GM23248 (cell line): ENCODE measurements around the genes CRHR1, WNT3 and GOSR2.

- RAMPAGE, long total RNA: no peak
Measured at GRCh38 chr17:45273365-45274389, 11.8 kb upstream of the SPATA32 start.

DNA sequence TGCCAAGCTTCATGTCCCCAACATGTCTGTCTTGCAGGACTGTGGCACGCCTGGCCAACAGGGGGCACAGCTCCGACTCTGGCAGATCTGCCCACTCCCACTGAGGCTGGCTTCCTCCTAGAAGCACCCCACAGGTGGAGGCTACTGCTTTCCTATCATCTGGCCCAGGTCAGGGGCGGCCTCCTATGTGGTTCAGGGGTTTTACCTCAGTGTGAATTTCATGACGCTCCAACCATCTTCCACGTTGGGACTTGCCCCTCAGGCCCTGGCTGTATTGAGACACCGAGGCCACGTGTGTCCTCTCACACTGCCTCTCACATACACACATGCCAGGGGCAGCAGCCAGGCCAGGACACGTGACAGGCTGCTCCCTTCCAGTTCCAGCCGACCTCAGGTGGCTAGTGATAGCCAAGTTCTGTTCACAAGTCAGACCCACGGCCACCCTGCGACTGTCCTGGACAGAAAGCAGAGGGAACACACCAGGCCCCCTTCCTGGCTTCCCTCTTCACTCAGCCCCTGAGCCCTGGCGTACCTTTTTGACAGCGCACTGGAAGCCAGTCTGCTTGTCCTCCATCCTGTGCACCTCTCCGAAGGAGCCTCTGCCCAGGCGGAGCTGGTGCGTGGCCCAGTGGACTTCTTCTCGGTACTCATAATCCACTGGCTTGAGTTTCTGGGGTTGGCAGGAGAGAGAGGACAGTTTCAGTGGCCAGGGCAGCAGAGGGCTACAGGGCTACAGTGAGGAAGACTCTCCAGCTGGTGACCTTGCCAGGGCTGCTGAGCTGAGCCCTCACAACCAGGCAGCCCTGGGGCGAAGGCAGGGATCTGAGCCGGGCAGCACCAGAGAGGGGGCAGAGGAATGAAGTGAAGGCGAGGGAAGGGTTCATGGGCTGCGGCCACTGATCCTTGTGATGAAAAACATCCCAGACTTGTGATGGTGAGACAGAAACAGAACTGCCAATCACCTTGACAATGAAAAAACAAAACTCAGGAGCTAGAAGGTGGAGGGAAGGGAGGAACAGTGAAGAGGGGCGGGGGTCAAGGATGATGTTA lies 22.7 kb upstream of the SPATA32 start:
- RAMPAGE, long total RNA: no peak

- RAMPAGE, long total RNA: no peak
Measured at GRCh38 chr17:45291189-45291709, 25.6 kb downstream of the MAP3K14 start.

- RAMPAGE, long total RNA: no peak
Measured at GRCh38 chr17:45313946-45314719, 2.7 kb downstream of the MAP3K14 start.

- RAMPAGE, long total RNA: no peak
Measured at GRCh38 chr17:45408570-45409428, 23.9 kb downstream of the ARHGAP27 start.

DNA sequence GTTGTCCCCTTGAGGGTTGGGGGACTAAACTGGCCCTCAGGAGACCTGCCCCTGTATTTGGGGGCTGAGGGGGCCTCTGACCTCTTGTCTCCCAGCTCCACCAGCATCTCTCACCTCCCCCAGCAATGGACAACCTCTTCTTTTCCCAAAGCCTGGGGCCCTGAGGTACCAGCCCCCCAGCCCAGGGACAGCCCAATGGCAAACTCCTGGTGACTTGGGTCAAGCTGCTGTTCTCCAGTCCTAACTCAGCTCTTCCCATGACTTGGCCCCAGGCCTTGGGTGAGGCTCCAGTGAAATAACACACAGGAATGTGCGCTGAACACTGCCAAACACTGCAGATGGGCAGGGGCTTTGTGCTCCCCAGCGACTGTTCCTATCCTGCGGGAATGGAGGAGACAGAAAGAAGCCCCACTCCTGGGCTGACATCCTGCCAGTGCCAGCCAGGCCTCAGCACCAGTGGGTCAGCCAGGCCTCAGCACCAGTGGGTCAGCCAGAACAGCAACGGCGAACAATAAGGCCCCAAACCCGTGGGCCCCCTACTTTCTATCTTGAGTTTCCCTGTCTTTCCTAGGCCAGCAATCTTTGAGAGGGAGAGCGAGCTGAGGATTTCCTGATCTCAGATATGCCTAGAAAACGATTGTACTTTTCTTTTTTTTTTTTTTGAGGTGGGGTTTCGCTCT lies 14.6 kb upstream of the ARHGAP27 start:
- RAMPAGE, long total RNA: no peak

DNA sequence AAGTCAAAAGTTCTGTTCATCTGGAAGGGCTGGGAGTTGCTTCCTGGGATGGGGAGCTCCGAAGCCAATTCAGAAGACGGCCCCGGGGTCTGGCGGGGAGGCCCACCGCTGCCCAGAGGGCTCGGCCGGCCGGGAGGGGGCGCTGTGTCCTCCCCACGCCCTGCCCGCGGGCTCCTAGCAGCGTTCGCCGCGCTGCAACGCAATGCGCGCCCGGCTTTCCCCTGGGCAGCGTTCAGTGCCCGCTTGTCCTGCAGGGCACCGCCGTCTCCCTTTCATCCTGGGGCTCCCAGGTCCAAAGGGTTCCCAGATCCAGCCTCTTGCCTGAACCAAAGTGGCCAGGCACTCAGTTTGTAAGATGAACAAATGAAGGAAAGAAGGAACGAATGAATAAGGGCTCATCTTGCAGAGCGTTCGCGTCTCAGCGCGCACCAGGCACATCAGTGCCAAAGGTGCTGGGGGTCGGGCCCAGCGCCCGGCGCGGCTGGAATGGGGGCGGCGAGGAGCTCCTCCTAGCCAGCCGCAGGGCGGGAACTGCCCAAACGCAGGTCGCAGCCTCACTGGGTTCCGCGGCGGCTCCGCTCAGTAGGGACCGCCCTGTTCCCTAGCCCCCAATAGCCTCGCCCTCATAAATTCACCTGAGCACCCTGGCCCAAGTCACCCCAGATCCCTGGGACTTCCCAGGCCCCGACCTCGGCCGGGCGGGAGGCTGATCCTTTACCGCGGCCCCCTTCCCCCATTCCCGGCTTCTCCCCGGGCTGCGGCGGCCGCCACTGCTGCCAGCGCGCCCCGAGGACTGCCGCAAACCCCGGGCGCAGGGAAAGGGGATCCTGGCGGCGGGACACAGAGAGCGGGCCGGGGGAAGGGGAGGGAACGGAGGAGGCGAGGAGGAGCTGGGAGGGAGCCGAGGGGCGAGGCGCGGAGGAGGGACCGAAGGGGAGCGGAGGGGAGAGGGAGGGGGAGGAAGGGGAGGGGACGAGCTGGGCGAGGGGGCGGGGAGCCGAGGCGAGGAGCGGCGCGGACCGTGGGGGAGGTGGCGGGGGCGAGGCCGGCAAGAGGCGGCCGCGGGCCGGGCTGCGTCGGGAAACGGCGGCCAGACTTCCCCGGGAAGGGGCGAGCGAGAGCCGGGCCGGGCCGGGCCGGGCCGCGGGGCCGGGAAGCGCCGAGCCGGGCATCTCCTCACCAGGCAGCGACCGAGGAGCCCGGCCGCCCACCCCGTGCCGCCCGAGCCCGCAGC lies at the start of gene CRHR1:
Gene CRHR1, plus strand, starts transcription at position 1,079 of the 1,234 bp plus-strand sequence.
- RAMPAGE, long total RNA: no peak

- RAMPAGE, long total RNA: no peak
Measured at GRCh38 chr17:45940839-45941302, 46.5 kb downstream of the MAPT start.

GRCh38 chr17:46064236-46065159 lies 65.4 kb downstream of the STH start:
- RAMPAGE, long total RNA: no peak

- RAMPAGE, long total RNA: no peak
Measured at GRCh38 chr17:46078354-46079278, 79.6 kb downstream of the STH start.

GRCh38 chr17:46579817-46580135 lies 285 bp upstream of the ARL17A start:
- RAMPAGE, long total RNA: no peak

DNA sequence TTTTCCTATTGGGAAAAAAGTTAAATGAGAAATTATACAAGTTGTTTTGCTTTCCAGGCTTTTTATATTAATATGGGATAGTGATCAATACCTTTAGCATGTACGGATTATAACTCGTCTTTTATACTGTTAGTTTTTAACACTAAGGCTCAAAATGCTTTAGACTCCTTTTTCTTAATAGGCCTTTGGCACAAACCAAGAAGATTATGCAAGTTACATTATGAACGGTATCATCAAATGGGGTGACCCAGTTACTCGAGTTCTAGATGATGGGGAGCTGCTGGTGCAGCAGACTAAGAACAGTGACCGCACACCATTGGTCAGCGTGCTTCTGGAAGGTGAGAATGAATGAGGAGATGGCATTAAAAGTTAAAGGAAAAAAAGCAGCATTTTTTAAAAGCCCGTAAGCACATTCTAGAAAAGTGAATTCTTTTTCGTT lies 107.7 kb downstream of the WNT3 start:
- RAMPAGE, long total RNA: no peak

GRCh38 chr17:46749469-46749957 lies 69.0 kb downstream of the WNT3 start:
- RAMPAGE, long total RNA: no peak

- RAMPAGE, long total RNA: no peak
Measured at GRCh38 chr17:46770998-46771687, 47.3 kb downstream of the WNT3 start.

GRCh38 chr17:46818482-46818939 lies at the start of gene WNT3:
WNT3 (minus strand) TSS chr17:46818692.
- RAMPAGE, long total RNA: no peak

DNA sequence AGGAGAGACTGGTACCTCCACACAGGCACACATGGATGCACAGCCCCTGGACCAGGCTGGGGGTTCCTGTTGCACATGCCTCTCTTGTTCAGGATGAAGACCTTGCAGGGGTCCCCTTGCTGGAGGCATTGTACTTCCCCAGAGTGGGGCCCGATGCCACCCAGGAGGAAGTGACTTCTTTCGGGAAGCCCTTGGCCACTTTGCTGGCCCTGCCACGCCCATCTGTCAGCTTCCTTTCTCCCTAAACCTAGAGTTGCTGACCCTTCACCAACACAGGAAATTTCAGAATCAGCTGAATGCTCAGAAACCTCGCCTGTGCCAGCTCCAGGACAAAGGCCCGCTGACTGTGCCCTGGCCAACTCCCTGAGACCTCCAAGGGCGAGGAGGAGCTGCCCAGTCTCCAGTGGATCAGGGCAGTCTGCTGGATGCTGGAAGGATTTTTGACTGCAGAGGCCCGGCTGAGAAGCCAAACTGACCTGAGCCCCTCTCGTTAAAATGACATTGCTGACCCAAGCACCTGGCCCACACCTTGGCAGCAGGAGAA lies 26.7 kb downstream of the WNT9B start:
- RAMPAGE, long total RNA: no peak

- RAMPAGE, long total RNA: start-site peak on the plus strand at chr17:46923138-46923179, 680 and 337 reads in 2 replicates
Measured at GRCh38 chr17:46922650-46923851, at the start of gene GOSR2. GOSR2 (plus strand) TSS chr17:46923160.

GRCh38 chr17:46940734-46941256 lies 17.8 kb downstream of the GOSR2 start:
- RAMPAGE, long total RNA: no peak

GRCh38 chr17:47066107-47066670 lies 87.1 kb upstream of the RPRML start:
- RAMPAGE, long total RNA: no peak

GRCh38 chr17:47066671-47067142 lies 87.7 kb upstream of the RPRML start:
- RAMPAGE, long total RNA: no peak